ENCODE measurements around the genes COPS6 and PILRA.

DNA sequence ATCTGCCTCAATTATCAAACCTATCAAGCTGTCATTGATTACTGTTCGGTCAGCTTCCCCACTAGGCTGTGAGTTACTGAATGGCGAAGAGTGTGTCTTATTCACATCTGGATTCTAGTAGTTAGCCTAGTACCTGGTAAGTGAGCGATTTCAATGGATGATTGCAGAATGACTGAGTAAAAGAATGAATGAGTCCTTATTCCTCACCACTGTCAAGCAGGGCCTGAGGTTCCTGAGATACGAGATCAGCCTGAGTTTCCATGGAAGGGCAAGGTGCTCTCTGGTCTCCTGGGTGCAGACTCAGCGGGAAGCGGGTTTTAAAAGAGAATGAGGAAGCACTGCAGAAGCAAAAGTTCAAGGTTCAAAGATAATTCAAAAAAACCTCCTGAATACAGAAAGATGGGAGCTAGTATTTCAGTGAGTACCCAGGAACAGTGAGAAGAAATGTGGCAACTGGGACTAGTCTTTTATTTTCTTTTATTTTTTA, 4.4 kb downstream of the ZNF3 start:
- RRBS: no CpG with 5 or more reads among the region's 6 CpGs

DNA sequence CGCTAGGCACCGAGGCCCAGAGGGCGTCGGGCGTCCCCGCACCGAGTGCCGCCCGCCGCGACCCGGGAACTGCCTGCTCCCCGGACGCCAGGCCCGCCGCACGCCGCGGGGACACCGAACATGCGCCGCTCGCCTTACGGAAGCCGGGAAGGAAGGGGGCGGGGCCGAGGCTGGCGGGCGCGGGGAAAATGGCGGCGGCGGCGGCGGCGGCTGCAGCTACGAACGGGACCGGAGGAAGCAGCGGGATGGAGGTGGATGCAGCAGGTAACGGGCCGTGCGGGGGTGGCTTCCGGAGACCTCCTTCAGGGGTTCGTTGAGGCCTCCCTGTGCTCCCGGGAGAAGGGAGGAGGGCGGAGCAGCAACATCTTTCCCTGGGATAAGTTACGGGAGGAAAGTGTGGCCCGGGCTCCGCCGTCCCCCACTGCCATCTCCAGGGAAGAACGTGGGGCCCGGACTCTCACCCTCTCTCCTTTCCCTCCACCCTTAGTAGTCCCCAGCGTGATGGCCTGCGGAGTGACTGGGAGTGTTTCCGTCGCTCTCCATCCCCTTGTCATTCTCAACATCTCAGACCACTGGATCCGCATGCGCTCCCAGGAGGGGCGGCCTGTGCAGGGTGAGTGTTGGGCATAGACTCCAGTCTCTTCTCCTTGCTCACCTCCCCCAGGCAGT, at the start of gene COPS6:
TSS of gene COPS6 (plus strand) at position 167 of the 669 bp plus-strand sequence.
- RRBS: under 1% methylated on average over 38 of the region's 60 CpGs

DNA sequence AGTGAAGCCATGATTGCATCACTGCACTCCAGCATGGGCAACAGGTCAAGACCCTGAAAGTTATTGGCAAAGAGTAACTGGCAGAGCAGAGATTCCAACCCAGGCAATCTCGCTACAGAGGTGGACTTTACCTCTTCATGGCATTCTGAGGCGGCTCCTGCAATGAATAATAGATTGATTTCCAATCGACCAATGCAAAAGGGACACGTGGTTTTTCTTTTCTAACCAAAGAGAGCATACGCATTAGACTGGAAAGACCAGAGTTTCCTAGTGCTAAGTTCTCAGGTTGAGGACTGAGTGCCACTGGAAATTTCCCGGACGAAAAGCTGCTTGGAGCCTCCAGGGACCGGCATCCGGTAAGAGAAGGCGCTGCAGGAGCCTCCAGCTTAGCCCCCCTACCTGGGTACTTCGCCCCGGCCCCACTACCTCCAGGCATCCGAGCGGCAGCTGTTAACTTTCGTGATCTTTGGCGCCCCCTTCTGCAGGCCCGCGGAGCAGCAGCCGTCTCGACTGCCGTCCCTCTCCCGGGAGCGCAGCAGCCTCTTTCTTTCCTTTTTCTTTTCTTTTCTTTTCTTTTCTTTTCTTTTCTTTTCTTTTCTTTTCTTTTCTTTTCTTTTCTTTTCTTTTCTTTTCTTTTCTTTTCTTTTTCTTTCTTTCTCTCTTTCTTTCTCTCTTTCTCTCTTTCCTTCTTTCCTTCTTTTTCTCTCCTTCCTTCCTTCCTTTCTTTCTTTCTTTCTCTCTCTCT, 4.1 kb downstream of the MBLAC1 start:
- RRBS: 2% methylated on average over 4 of the region's 23 CpGs

GRCh38 chr7:100214368-100214778, 5.4 kb upstream of the PVRIG start:
- RRBS: no CpG with 5 or more reads among the region's 4 CpGs

GRCh38 chr7:100220635-100221670, 1.2 kb downstream of the PVRIG start:
- RRBS: no CpG with 5 or more reads among the region's 26 CpGs

- RRBS: no CpG with 5 or more reads among the region's 15 CpGs
Measured at GRCh38 chr7:100243314-100243936, 23.7 kb downstream of the PVRIG start.

DNA sequence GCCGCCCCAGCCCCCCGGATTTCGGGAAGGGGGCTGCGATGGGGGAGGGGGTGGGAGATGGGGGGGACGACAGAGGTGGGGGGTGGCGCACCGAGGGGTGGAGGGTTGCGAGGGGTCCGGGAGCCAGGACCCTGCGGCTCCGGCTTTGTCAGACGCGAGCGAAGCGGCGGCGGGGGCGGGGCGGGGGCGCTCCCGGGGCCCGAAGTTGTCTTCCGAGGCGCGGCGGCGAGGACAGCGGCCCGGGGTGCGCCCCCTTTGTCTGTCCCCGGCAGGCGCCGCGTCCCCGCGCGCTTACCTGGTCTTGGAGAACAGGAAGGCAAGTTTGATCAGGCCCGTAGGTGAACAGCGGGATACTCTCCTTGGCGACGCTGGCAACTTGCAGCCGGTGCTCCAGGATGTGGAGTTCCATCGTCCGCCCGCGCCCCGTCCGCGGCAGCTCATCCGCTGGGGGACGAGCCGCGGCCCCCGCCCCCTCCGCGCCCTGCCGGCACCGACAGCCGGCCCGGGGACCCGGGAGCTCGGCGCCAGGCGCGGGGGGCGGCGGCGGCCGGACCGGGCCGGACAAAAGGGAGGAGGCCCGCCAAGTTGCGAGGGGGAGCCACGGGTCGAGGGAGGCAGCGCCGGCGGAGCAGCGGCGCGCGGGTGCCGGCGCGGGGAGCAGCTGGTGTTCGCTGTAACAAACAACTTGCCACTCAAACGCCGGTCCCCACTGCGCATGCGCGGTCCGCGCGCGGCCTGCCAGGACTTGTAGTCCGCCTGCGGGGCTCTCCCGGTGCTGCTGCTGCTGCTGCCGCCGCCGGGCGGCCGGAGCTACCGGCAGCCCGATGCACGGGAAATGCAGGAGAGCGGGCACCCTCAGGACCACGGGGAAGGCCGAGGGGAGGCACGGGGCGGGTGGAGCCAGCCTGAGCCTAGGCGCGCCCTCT, 35.7 kb upstream of the SPDYE3 start:
- RRBS: under 1% methylated on average over 12 of the region's 113 CpGs

GRCh38 chr7:100352722-100353395, 5.1 kb upstream of the PILRB start:
- RRBS: no CpG with 5 or more reads among the region's 19 CpGs

GRCh38 chr7:100358710-100359142, 809 bp downstream of the PILRB start:
- RRBS: no CpG with 5 or more reads among the region's 11 CpGs

DNA sequence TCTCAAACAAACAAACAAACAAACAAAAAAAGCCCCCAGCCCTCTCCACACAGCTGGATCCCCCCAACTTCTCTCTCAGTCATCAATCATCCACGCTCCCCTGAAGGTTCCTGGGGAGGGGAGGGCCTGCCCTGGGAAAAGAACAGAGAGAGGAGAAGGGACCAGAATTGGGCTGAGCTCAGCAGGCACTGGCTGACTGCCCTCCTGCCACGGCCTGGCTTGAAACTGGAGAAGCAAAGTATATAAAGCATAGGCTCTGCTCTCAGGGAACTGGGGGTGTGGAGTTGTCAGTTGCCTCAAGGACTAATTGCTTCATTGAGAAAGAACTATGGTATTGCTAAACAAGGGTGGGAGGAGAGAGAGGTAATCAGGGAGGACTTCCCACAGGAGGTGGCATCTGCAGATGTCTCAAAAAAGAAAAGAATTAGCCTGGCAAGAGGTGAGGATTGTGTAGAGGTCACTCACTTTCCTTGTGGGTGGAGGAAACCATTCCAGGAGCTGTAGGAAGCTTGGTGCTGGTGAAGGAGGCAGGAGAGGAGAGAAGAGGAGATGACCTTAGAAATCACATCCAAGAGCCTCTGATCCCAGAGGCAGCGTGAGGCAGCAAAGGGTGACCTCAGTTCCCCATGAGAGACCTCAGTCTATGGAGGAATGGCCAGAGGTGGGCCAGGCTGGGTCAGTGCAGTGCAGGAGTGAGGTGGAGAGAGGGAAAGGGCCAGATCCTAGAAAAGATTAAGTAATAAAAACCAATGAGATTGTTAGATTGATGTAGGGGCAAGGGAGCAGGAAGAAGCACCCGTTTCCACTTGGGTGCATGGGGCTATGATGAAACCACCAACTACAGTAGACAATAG, 2.3 kb downstream of the PILRB start:
- RRBS: no CpG with 5 or more reads among the region's 4 CpGs

- RRBS: no CpG with 5 or more reads among the region's 14 CpGs
Measured at GRCh38 chr7:100373090-100373746, at the start of gene PILRA. TSS of gene PILRA (plus strand) at chr7:100373487.

GRCh38 chr7:100381536-100381953, 8.3 kb downstream of the PILRA start:
- RRBS: no CpG with 5 or more reads among the region's 32 CpGs

GRCh38 chr7:100434442-100435240, 1.7 kb downstream of the PPP1R35 start:
- RRBS: no CpG with 5 or more reads among the region's 20 CpGs

DNA sequence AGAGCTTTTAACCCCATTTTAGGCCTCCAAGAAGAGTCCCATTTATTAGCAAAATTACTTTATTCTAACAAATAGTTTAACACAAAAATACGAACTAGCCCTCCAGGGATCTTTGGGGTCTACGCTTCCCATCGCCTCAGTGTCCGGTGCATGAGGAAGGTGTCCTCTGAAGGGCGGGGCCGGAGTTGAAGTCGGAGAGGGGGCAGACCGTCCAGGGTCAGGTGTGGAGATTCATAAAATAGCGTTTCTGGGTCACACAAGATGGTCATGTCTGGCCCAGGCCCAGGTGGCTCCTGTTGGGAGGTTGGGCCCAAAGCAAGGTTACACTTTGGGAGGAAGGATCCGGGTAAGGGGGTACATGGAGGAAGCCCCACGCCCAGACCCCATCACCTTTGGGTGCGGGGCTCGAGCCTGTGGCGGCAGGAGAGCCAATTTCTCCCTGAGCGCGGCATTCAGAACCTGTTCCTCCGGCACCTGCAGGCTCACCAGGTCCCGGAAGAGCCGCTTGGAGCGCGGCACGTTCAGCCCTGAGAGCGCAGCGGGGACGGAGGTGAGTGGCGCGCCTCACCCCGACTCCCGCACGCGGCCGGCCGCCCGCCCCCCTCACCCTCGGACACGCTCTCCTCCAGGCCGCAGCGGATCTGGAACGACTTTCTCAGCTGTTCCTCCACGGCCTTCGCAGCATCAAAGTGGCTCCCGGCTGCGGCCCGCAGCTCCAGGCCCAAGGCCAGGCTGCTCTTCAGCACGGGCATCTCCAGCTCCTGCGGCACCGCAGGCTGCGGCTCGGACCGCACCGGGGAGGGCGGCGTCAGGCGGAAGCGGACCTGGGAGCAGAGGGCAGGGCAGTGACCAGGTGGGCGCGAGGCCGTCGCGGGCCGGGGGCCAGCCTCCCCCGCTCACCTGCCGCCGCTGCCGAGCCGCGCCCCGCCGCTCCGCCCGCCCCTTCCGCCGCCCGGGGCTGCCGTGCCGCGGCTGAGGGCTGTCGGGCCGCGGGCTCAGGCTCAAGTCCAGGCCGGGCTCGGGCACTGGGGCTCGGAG, 737 bp downstream of the PPP1R35 start:
- RRBS: 4% methylated on average over 54 of the region's 83 CpGs

GRCh38 chr7:100470649-100471000, 6.6 kb upstream of the SPACDR start:
- RRBS: no CpG with 5 or more reads among the region's 7 CpGs

DNA sequence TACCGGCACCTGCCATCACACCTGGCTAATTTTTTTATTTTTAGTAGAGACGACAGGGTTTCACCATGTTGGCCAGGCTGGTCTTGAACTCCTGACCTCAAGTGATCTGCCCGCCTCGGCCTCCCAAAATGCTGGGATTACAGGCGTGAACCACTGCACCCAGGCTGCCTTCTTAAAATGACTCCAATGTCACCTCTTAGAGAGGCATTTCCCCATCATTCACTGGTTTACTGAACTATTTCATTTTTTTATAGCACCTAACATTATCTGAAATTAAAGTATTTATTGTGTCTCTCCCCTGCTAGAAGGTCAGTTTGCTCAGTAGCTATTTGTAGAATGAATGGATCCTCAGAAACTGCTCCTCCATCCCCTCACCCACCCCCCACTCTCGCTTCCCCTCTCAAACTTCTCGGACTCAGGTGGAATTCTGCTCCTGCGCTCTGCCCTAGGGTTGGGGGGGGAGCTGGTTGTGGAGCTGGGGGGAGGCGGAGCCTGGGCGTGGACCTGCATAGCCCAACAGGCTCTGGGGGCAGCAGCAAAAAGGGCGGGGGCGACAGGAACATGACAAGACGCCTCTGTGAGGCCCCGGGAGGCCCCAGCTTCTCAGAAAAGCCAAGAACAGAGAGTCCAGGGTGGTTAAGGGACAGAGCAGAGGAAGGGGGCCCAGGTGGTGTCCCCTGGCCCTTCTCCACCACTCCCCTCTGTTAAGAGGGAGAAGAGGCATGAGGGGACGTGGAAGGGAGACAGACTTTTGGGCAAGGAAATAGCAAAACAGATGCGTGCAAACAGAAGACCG, 3.6 kb downstream of the TSC22D4 start:
- RRBS: no CpG with 5 or more reads among the region's 17 CpGs

GRCh38 chr7:100538263-100538716, 713 bp upstream of the AGFG2 start:
- RRBS: no CpG with 5 or more reads among the region's 10 CpGs

DNA sequence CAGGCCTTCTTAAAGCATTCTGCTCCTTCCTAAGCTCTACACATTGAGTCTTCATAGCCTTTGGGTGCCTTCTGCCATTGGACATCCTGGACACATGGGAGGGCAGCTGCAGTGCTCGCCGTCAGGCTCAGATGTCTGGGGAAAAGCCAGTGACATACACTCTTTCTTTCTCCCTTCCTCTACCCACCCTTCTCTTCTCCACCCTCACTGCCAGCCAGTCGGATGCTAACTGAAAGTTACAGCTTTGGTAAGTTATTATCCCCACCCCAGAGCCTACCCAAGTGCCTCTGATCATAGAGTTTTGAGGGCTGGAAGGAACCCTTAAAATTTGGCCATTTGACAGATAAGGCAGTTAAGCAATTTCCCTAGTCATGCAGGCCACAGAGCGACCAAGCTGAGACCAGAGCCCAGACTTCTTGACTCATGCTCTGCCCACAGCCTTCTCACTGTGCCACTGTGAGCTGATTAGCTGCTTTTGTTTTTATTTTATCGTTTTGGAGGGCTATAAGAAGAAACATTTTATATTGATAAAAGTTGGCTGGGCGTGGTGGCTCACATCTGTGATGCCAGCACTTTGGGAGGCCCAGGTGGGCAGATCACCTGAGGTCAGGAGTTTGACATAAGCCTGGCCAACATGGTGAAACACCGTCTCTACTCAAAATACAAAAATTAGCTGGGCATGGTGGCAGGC, 17.2 kb downstream of the SAP25 start:
- RRBS: no CpG with 5 or more reads among the region's 7 CpGs

DNA sequence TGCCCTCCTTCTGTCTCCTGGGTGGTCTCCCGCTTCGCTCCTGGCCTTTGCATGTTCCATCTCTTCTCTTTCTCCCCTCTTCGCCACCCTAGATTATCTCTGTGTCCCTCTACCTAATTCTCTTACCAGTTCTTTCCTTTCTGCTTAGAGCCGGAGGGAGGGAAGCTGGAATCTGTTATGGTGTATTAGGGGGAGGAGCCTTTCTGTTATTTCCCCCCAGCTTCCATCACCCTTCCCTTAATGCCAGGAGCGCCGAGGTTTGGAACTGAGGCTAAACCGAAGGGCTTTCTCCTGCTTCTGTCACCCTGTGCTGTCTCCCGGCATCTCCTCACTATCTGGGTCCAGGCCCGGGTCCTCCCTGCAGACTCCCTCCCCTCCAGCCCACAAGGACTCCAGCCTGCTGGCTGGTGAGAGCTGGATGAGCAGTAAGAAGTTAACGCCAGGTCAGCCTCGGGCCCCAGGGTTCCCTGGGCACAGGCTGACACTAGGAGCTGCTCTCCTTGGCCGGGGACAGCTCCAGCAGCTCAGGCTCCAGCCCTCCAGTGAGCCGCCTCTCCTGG, 6.9 kb downstream of the SAP25 start:
- RRBS: no CpG with 5 or more reads among the region's 13 CpGs

DNA sequence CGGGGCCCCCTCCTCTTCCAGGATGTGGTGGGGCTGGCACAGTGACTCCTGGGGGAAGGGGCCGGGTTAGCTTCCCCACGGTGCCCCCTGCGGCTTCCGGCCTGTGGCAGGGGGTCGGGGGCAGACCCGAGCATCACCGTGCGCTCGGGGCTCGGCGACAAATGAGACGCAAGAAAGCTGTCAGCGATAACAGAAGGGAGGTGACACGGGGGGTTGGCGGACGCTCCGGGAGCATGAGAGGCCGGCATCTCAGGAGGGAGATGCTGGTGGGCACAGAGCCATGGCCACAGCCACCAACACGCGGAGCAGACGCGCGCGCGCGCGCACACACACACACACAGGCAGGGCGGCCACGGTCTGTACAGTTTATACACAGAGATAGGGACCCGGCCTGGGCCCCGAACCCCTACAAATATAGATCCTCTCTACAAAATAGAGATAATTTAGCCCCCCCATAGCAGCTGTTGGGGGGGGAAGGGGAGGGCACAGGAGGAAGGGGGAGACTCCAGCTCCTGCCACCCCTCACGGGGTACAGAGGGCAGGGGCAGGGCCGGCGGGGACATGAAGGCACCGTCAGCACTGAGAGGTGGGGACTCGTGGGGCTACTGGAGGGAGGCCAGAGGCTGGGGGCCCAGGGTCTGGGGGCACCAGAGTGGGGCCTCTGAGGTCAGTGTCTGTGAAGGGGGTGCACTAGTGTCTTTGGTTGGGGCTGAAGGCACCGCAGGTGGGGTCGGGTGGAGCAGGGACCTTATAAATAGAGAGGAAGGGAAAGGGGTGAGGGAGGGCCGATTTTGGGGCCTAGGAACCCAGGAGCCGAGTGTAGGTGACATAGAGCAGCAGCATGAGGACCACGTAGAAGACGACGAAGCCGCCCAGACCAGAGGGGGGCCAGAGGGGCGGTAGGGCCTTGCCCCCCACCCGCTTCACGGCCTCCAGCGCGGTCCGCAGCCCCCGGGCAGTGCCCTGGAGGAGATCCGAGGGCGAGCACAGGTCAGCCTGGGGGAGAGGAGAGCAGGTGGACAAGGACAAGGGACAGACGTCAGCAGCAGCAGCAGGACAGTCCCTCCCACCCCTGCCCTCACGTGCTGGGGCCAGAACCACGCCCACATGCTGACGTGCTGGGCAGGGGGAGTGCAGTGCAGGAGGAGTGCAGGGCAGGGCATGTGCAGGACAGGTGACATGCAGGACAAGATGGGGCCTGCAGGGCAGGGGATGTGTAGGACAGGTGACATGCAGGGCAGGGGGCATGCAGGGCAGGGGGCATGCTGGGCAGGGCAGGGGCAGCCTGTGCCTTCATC, 1.1 kb upstream of the SAP25 start:
- RRBS: 88% methylated on average over 2 of the region's 58 CpGs